BJ (cell line): ENCODE measurements around the genes ZNG1B and TMEM37.

DNA sequence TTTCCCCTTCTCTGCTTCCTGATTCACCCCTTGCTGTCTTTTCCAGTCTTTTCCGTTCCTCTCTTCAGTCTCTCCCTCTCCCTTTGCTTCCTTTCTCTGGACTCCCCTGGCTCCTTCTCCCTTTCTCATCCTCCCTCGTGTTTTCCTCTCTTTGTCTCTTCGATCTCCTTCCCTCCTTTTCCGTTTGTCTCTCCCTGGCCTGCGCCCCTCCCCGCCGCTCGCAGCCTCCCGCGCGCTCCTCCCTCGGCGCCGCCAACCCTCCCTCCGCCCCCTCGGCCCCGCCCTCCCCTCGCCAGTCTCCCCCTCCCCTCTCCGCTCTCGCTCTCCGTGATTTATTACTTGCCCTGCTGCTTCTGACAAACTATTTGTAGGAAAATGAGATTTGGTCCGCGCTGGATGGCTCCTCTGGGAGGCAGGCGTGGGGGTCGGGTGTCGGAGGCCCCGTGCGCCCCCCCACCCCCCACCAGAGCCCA, 46.0 kb upstream of the PAX8 start:
- CAGE, long polyA plus RNA, result no peak
- RRBS, result no CpG with 5 or more reads among the region's 28 CpGs

DNA sequence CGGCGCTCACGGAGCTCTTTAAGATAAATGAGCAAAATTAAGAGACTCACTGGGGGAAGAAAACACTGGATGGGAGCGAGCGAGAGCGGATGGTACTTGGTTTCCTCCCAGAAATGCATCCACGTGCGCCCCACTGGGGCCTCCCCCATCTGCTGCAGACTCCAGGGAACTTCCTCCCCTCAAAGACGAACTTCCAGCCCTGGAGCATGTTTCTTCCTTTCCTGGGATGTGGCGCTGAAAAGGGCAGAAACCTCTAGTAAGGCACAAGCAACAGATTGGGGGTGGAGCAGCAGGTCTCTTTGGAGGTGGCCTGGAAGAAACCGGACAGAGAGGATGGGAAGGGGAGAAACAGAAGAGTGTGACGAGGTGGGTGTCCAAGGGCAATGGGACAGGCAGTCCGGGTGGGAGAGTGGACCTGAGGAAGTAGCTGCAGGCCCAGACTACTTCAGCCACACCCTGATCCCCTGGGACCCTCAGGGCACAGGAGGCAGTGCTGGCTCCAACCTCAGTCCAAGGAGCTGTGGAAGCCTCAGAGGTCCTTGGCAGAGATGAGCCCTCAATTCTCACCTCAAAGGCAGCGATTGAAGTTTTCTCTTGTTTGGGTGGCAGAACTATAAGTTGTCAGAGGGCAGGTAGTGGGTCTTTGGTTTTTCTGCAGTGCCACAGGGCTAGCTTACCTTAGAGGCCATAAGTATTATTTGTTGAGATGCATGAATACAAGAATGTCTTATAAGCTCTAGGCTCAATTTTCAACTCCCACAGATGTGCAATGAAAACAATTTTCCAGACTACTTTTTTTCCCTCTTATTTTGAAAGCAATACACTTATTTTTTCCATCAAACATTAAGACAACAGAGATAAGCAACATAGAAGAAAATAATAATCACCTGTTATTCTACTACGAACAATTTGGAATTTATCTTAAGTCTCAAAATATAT, 46.7 kb upstream of the PAX8 start:
- CAGE, long polyA plus RNA, result no peak
- RRBS, result 17% methylated on average over 1 of the region's 15 CpGs

DNA sequence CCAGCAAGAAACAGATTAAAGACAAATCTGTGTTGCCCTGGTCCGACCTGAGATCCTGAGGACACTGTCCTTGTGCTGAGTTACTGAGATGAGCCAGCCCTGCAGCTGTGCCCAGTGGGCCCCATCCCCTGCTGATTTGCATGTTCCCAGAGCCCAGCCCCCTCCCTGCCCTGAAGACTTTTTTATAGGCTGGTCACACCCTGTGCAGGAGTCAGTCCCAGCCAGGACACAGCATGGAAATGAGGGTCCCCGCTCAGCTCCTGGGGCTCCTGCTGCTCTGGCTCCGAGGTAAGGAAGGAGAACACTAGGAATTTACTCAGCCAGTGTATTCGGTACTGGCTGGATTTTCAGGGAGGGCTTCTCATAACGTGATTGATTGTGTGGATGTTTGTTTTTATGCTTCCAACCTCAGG, 31.3 kb upstream of the ZNG1B start:
- CAGE, long polyA plus RNA, result no peak
- RRBS, result no CpG with 5 or more reads among the region's 5 CpGs

DNA sequence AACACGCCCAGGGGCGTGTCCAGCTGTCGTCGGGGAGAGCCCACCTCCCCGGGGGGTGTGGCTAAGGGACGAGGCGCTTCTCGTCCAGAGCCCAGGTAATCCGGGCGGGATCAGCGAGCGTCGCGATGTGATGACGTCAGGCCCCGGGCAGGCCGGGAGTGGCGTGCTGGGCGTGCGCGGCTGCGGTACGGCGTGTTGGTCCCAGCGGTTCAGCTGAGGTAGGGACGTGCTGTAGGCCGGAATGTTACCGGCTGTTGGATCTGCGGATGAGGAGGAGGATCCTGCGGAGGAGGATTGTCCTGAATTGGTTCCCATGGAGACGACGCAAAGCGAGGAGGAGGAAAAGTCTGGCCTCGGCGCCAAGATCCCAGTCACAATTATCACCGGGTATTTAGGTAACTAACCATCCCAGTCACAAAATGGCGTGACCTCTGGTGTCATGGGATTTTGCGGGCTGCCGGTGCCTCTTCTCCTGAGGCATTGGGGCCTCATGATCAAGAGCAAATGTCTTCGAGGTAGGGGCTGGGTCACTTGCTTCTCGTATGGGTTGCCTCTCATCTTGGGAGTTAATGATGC, at the start of gene ZNG1B:
Gene ZNG1B, plus strand, starts transcription at position 64 of the 576 bp plus-strand sequence.
- CAGE, long polyA plus RNA, result no peak
- RRBS, result no CpG with 5 or more reads among the region's 41 CpGs

DNA sequence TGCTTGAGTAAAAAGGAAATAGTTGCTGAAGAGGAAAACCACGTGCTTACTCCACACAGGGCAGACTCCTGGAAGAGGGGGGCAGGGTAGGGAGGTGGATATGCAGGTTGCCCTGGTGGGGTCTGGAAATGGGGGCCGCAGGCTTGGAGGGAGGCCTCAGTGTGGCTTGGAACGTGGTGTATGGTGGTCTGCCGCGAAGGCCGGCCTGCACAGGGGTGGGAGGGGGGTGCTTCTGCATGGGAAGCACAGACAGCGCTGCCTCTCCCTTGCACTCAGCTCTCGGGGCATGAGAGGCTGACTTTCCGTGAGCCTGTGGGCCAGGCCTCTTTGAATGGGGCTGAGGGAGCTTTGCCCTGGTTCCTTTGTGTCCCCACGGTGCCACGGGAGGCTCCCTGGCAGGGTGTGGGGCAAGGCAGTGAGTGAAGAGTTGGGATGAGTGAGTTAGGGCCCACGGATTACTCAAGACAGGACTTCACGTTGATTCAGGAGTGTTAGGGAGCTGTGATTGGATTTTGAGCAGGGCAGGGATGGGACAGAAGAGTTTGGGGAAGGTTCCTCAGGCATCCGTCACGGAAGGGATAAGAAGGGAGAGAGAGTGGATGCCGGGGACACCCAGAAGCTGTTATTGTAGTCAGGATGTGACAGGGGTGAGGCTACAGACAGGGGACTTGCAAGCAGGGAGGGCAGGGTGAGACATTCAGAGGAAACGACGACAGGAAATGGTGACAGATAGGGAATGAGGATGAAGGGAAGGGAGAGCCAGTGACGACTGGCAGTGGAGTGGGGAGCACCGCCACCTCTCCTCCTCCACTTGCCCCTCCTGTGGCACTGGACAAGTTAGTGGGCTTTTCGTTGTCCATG, 35.4 kb upstream of the RABL2A start:
- CAGE, long polyA plus RNA, result no peak
- RRBS, result no CpG with 5 or more reads among the region's 21 CpGs

GRCh38 chr2:113626504-113626894, 567 bp upstream of the RABL2A start:
- CAGE, long polyA plus RNA, result no peak
- RRBS, result no CpG with 5 or more reads among the region's 15 CpGs

GRCh38 chr2:113889018-113889340, 910 bp upstream of the ACTR3 start:
- CAGE, long polyA plus RNA, result no peak
- RRBS, result no CpG with 5 or more reads among the region's 5 CpGs

- CAGE, long polyA plus RNA, result no peak
- RRBS, result no CpG with 5 or more reads among the region's 2 CpGs
These were observed 1679.3 kb upstream of the DDX18 start for GRCh38 chr2:116135238-116135574.

- CAGE, long polyA plus RNA, result no peak
- RRBS, result no CpG with 5 or more reads among the region's 26 CpGs
These were observed 40.4 kb downstream of the EN1 start for GRCh38 chr2:118806726-118807850.

DNA sequence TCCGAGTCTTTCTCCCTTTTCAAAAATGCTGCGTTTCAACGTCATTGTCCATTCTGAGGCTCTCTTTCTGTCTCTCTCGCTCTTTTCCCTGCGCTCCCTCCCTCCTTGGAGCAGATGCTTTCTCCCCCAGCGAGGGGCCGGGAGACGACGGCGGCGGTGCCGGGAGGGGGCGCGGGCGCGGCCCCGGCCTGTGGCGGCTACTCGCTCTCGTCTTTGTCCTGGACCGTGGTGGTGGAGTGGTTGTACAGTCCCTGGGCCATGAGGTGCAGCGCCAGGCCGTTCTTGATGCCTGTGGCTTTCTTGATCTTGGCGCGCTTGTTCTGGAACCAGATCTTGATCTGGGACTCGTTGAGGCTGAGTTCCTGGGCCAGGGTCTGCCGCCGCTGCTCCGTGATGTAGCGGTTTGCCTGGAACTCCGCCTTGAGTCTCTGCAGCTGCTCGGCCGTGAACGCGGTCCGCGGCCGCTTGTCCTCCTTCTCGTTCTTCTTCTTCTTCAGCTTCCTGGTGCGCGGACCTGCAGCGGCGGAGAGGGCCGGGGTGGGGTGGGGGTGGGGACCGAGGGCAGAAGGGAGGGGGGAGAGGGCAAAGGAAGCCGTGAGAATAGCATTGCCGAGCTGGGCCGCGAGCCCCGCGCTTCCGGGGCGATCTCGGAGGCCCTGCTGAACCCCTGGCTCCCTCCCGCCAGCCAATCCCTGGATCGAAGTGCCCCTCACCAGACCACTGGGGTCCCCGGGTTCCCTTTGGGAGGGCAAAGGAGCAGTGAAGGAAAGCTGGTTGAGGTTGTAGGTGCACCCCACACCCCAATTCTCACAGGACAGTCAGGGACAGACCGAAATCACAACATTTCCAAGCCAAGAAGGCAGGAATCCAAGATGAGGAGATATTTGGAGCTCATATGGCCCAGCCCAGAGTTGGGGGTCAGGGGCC, 4.4 kb downstream of the EN1 start:
- CAGE, long polyA plus RNA, result no peak
- RRBS, result 18% methylated on average over 12 of the region's 58 CpGs

DNA sequence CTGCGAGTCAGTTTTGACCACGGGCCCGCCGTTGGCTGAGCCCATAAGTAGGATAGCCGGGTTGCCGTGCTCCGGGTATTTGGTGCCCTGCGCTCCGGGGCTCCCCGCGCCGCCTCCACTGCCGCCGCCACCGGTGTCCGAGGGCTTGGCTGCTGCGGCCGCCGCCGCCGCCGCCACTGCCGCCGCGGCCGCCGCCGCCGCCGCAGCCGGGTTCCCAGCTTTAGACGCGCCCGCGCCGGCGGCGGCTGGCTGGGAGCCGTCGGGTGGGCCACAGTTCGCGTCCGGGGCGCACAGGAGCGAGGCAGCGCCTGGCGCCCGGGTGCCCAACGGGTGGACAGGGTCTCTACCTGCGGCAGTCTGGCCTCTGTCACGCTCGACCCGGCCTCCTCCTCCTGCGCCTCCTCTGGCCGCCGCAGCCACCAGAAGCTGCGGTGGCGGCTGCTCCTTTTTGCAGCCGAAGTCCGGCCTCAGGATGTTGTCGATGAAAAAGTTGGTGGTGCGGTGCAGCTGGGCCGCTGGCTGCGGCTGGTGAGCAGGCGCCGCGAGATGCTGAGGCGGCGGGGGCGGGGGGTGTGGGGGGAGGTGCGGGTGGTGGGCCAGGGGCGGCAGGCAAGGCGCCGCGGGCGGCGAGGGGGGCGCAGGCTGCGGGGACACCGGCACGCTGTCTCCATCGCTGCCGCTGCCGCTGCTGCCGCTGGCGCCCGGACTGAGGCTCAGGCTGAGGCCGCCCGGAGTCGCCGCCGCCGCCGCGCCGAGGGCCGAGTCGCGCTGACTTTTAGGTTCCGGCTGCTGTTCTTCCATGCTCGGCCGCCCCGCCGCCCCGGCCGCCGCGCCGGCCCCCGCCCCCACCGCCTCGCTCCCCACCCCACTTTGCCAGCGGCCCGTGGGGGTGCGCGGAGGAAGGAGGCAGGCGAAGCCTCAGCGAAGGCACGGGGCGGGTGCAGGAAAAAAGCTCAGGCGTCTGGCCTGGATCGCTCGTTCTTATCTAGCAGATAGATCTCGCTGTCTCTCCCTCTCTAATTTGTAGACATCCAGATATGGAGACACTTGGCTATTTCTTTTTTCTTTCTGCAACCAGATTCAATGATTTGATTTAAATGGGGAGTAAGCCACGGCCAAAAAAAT, 719 bp downstream of the EN1 start:
- CAGE, long polyA plus RNA, result no peak
- RRBS, result 4% methylated on average over 58 of the region's 125 CpGs

- CAGE, long polyA plus RNA, result no peak
- RRBS, result no CpG with 5 or more reads among the region's 12 CpGs
These were observed 28.8 kb downstream of the MARCO start for GRCh38 chr2:118970577-118971326.

DNA sequence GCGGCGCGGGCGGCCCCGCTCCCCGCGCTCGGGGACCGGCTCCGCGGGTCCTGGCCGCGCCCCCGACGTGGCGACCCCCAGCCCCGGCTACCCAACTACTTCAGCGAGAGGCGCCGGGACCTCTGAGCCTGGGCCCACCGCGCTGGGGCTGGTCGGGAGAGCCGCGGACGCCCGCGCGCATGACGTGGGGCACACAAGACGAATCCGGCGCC, 267 bp downstream of the C1QL2 start:
- CAGE, long polyA plus RNA, result no peak
- RRBS, result 4% methylated on average over 26 of the region's 33 CpGs

- CAGE, long polyA plus RNA, result no peak
- RRBS, result no CpG with 5 or more reads among the region's 7 CpGs
These were observed 27.3 kb downstream of the C2orf76 start for GRCh38 chr2:119339272-119339771.

- CAGE, long polyA plus RNA, result no peak
- RRBS, result no CpG with 5 or more reads among the region's 7 CpGs
These were observed 1.1 kb upstream of the TMEM37 start for GRCh38 chr2:119430640-119430963.

DNA sequence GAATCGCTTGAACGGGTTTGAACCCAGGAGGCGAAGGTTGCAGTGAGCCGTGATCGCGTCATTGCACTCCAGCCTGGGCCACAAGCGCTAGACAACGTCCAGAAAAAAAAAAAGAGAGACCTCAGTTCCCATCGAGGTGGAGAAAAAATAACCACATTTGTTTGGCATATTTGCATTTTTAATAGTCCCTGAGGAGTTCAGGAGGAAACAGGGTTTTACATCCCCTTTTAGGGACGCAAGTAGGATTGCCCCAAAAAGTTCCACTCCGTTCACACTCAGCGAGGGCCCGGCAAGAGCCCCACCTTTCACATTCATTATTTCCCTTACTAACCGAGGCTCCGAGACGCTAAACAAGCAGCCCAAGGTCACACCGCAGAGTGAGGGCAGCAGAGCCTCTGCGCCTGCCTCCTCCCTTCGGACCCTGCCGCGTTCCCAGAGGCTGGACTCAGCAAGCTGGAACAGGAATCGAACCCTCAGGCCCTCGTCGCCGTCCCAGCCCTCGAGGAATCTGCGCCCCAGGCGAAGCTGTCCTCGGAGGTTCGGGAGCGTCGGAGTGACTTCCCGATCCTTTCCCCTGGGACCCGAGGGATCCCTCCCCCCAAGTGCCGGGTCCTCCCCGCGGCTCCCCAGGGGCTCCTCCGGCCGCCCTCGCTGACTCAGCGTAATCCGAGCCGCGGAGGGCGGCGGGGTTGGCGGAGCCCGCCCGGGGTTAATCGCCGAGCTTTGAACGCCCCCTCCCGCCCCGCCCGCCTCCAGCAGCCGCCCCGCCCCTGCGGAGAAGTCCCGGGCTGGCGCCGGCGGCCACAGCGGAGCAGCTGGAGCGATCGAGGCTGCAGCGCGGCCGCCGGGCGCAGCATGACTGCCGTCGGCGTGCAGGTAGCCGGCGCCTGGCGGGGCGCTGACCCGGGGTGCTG, at the start of gene TMEM37:
Gene TMEM37, plus strand, starts transcription at position 806 of the 914 bp plus-strand sequence.
- CAGE, long polyA plus RNA, result no peak
- RRBS, result 2% methylated on average over 34 of the region's 78 CpGs

- CAGE, long polyA plus RNA, result no peak
- RRBS, result no CpG with 5 or more reads among the region's 8 CpGs
These were observed 21.9 kb downstream of the TMEM177 start for GRCh38 chr2:119700792-119701455.

DNA sequence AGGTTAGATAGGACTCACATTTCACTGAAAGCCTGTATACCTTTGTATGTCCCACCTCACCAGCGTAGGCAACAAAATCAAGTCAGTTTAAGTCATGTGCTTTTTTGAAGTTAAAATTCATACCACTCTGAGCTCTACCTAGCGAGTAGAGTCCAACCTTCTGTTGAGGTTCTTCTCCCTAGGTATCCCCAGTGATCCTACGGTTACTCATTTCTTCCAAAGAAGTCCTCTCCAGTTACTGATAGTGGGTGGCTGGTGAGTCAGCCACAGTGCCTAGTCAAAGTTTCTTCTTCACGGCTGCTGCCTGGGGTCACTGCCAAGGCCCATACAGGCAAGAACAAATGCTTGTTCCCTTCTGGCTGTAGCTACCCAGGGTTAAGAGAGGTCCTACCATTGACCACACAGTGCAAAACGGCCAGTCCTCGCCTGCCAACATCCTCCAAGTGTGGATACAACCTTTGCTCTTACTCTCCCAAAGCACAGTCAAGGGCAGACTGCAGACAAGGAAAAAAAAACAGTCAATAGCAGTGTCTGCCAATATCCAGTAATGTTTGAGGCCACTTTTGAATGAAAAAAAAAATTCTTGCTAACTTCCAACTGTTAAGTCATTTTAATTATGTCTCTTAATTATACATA, 2.9 kb upstream of the PTPN4 start:
- CAGE, long polyA plus RNA, result no peak
- RRBS, result no CpG with 5 or more reads among the region's 6 CpGs

GRCh38 chr2:119853831-119854293, 94.1 kb downstream of the PTPN4 start:
- CAGE, long polyA plus RNA, result no peak
- RRBS, result no CpG with 5 or more reads among the region's 8 CpGs

DNA sequence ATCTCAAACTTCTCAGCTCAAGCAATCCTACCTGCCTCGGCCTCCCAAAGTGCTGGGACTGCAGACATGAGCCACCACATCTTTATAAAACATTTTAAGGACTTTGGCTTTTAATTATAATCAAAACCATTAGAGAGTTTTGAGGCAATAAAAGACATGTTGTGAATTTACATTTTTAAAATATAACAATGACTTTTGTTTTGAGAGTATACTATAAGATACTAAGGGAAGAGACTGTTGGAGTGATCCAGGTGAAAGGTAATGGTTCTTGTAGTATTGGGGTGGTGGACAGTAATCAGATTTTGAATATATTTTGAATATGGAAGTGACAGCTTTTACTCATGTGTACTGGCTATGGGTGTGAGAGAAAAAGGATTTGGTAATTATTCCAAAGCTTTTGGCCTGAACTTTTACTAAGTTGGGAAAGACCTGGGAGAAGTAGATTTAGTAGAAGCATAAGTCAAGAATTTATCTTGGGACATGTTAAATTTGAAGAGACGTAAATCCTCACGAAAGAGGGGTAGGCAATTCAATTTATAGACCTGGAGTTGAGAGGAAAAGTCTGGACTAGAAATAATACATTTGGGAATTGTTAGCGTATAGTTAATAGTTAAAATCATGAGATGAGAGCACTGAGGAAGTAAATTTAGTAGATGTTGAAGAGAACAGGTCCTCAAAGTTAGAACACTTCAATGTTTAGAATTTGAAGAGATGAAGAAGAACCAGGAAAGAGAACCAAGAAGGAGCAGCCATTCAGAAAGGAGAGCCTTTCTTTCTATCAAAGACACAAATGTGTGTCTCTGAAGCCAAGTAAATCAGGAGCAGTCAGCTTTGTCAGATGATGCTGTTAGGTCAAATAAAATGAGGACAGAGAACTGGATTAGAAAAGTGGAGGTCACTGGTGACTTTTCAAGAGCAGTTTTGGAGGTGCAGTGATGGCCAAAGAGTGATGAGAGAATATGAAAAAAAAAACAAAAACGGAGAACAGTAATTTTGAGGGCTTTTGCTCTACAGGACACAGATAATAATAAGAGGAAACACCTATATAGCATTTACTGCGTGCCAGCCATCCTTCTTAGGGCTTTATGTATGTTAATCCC, 119.6 kb upstream of the EPB41L5 start:
- CAGE, long polyA plus RNA, result no peak
- RRBS, result no CpG with 5 or more reads among the region's 6 CpGs